Colic lymph node (tissue), 1 donor: Measurements from ENCODE around the genes RIPPLY2, HTR1E and SMIM8.

DNA sequence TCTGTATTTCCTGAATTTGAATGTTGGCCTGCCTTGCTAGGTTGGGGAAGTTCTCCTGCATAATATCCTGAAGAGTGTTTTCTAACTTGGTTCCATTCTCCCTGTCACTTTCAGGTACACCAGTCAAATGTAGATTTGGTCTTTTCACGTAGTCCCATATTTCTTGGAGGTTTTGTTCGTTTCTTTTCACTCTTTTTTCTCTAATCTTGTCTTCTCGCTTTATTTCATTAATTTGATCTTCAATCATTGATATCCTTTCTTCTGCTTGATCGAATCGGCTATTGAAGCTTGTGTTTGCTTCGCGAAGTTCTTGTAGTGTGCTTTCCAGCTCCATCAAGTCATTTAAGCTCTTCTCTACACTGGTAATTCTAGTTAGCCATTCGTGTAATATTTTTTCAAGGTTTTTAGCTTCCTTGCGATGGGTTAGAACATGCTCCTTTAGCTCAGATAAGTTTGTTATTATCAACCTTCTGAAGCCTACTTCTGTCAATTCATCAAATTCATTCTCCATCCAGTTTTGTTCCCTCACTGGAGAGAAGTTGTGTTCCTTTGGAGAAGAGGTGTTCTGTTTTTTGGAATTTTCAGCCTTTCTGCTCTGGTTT is 98.6 kb downstream of the RWDD2A start:
- PRO-cap, result no peak

GRCh38 chr6:83853126-83853972 is at the start of gene RIPPLY2:
TSS of gene RIPPLY2 (plus strand) at chr6:83853360.
- PRO-cap, result no peak

- PRO-cap, result no peak
Observed at GRCh38 chr6:83864094-83864500, 4.6 kb downstream of the CYB5R4 start.

DNA sequence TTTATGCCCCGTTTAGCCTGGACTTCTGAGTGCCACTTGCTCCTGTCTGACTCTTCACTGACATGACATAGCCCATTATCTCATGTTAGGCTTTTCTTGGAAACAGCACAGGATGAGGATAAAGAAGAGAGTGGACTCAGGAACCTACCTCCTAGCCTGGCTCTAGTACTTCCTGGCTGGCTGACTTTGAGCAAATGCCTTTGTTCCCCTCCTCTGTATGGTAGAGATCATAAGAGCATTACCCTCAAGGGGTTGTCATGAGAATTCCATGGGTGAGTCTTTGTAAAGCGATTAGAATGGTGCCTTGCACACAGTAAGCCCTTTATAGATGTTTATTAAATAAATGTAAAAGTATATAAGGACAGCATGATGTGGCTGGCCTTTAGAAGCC is 40.5 kb upstream of the MRAP2 start:
- PRO-cap, result no peak

GRCh38 chr6:84139237-84139743 is 88.2 kb downstream of the CEP162 start:
- PRO-cap, result no peak

- PRO-cap, result no peak
Observed at GRCh38 chr6:85611479-85612681, 18.2 kb upstream of the SNX14 start.

GRCh38 chr6:85660106-85660846 is 17.6 kb upstream of the SYNCRIP start:
- PRO-cap, result no peak

GRCh38 chr6:85677710-85678812 is 35.4 kb upstream of the SYNCRIP start:
- PRO-cap, result unidirectional peak, minus-strand start at chr6:85678609; bidirectional peak, plus-strand start at chr6:85678962, minus-strand start at chr6:85678736

- PRO-cap, result bidirectional peak, plus-strand start at chr6:85678962, minus-strand start at chr6:85678736
Observed at GRCh38 chr6:85678813-85679646, 36.3 kb upstream of the SYNCRIP start.

- PRO-cap, result no peak
Observed at GRCh38 chr6:85864328-85865045, 221.8 kb upstream of the SYNCRIP start.

DNA sequence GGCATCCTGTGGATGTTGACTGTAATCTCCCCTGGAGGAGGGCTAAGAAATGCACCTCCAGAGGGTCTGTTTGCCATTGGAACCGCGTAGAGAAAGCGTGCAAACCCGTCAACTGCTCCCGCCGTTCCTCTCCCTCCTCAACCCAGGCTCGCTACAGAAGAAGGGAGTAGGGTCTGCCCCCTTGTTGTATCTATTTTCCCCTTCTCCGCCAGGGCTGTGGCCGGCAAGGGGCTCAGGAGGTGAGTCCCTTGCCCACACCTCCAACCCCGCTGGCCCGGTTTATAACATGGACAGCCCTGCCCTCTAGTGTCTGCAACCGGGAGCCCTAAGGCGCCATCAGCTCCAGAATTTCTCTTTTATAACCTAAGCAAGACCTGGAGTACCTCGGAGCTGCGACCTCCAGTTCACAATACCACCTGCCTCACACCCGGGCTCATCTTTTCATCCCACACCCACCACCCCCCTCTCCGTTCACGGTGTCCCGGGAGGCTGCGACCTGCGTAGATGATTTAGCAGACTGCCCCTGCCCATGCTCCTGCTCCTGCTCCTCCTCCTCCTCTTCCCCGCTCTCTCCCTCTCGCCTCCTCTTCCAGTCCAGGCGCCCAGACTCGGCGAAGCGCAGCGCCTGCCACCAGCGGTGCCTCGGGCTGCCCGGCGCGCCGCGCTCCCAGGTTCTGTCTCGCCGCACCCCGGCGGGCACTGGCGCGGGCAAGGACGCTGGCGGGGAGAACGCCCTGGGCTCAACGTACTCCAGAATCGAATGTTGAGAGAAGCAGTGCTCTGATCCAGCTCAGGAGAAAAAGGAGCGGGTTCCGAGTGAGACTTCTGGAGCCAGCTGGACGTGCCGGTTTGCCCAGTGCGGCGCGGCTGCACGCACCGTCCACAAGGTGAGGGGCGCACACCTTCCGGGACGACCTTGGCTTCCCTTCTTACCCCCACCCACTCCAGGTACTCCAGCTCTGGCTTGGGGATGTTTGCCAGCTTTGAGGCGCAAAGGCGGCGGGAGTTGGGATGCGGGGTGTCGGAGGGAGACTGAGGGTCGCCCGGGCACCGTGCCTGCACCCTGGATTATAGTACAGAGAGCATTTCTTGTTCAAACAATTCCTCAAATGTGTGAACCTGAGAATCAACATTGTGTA is at the start of gene HTR1E:
Gene HTR1E, plus strand, starts transcription at position 592 of the 1,139 bp plus-strand sequence.
- PRO-cap, result no peak

- PRO-cap, result no peak
Observed at GRCh38 chr6:87260210-87260794, 62.1 kb upstream of the SMIM8 start.

GRCh38 chr6:87322364-87322723 is at the start of gene SMIM8:
TSS of gene SMIM8 (plus strand) at chr6:87322588.
- PRO-cap, result bidirectional peak, plus-strand start at chr6:87322642, minus-strand start at chr6:87322514

GRCh38 chr6:87483736-87484439 is 11.1 kb downstream of the SLC35A1 start:
- PRO-cap, result no peak

DNA sequence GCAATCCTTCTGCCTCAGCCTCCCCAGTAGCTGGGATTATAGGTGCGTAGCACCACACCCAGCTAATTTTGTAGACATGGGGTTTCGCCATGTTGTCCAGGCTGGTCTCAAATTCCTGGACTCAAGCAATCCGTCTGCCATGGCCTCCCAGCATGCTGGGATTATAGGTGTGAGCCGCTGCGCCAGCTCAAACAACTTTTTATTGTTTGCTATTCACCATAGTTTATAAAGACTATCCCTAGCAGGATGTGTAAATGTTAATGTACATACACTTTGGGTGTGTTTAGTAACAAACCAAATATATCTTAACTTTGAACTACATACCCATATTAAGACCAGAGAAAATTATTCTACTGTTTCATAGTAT is 22.3 kb downstream of the SLC35A1 start:
- PRO-cap, result no peak

- PRO-cap, result no peak
Observed at GRCh38 chr6:87674954-87675337, 27.1 kb downstream of the AKIRIN2 start.

DNA sequence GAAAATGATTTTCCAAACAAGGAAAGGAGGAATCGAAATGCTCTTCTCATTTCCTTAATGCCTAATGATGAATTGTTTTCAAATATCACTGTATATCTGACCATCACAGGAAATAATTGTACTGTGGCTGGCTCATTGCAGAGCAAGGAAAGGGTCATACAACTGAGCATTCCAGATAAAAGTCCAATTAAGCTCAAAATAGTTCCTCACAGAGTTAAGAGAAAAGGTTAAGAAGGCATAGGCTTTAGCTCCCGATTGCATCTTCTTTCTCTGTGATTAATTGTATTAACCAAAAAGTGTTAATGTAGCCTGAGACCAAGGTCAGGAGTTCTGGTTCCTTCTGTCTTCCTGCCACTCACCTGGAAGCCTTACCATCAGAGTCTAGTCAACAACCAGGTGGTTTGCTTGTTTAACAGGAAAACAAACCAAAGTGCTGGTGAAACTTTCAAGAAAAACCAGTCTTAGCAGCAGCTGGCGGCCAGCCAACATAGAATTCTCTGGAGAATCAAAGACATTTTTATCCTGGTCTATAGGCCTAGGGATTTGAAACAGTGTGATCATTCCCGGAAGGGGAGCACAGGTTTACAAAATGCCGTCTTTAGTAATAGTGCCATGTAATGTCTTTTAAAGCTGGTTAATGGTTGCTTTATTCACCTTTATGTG is 146.4 kb upstream of the AKIRIN2 start:
- PRO-cap, result no peak

GRCh38 chr6:87925221-87925784 is 122.3 kb upstream of the SPACA1 start:
- PRO-cap, result no peak

GRCh38 chr6:89344443-89344821 is 8.1 kb downstream of the UBE2J1 start:
- PRO-cap, result no peak

GRCh38 chr6:89357023-89357992 is 4.8 kb upstream of the UBE2J1 start:
- PRO-cap, result bidirectional peak, plus-strand start at chr6:89357526, minus-strand start at chr6:89357595